Parietal lobe (tissue), 2 donors: ENCODE measurements around the gene SHC3.

DNA sequence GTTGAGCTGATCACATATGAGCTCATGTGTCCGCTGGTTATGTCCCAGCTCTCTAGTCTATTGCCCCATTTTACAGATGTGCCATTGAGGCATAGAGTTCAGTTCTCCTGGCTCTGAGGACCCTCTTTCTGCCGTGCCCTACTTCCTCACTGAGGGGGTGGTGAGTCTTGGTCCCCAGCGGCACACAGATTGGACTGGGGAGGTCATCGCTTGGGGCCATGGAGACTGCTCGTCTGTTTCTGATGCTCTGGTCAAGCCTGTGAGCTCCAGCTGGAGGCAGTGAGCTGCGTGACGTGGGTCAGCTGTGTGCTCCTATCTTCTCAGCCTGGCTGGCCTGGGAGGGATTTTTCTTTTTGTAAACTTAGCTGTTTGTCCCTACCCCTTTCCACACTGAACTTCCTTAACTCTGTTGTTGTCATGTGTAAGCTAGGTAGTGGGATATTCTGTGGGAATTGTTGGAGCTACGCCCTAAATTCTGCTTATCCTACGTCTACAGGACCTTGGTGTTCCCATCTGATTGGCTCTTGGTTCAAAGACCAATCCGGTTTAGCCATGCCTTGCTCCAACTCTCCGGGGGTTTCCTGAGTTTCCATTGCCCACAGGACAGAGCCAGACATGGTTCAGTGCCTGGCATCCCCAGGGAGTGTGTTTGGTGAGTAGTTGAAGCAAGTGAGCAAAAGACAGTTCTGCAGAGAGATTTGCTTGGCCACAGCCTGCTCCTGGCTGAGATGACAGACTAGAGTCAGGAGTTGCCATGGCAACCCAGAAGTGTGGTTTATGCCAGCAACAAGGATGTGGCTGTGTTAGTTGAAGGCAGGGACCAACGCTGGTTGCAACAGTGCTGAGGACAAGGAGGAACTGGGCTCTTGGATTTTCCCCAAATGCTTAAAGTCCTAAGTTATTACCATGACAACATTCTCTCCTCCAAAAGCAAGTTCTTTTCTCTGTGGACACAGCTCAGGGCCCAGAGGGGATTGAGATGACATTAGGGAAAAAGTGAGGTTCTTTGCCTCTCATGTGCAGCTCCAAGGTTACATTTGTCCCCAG, 2.5 kb downstream of the NXNL2 start:
- RAMPAGE, long total RNA = no peak

GRCh38 chr9:88605383-88606000, 70.5 kb downstream of the NXNL2 start:
- RAMPAGE, long total RNA = no peak

GRCh38 chr9:89022211-89023210, 31.2 kb downstream of the S1PR3 start:
- RAMPAGE, long total RNA = no peak

- RAMPAGE, long total RNA = no peak
Measured at GRCh38 chr9:89036221-89036634, 45.0 kb downstream of the S1PR3 start.

- RAMPAGE, long total RNA = no peak
Measured at GRCh38 chr9:89046679-89047234, 55.5 kb downstream of the S1PR3 start.

- RAMPAGE, long total RNA = no peak
Measured at GRCh38 chr9:89153461-89153994, 25.1 kb downstream of the SHC3 start.

GRCh38 chr9:89177196-89178248, 1.1 kb downstream of the SHC3 start:
- RAMPAGE, long total RNA = no peak

- RAMPAGE, long total RNA = no peak
Measured at GRCh38 chr9:89178249-89178915, at the start of gene SHC3. SHC3 (minus strand) TSS chr9:89178818.

- RAMPAGE, long total RNA = no peak
Measured at GRCh38 chr9:89363258-89364441, 45.4 kb downstream of the SECISBP2 start.

- RAMPAGE, long total RNA = no peak
Measured at GRCh38 chr9:89391006-89391583, 72.8 kb downstream of the SECISBP2 start.

GRCh38 chr9:89405793-89406367, 87.6 kb downstream of the SECISBP2 start:
- RAMPAGE, long total RNA = no peak

DNA sequence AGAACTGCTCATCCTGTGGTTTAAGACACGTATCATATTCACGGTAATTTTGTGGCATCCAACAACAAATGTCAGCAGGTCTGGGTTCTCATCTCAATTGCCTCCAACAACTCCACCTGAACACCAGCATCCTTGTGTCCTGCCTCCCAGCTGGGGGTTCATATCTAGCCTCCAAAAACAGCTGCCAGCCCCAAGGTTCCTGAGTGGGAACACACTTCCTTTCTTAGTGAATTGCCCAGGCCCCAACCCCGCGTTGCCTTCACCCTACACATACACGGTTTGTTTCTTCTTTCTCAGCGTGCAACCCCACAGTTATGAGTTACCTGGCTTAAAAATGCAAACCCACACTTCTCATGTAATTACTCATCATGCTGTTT, 77.9 kb downstream of the SEMA4D start:
- RAMPAGE, long total RNA = no peak

DNA sequence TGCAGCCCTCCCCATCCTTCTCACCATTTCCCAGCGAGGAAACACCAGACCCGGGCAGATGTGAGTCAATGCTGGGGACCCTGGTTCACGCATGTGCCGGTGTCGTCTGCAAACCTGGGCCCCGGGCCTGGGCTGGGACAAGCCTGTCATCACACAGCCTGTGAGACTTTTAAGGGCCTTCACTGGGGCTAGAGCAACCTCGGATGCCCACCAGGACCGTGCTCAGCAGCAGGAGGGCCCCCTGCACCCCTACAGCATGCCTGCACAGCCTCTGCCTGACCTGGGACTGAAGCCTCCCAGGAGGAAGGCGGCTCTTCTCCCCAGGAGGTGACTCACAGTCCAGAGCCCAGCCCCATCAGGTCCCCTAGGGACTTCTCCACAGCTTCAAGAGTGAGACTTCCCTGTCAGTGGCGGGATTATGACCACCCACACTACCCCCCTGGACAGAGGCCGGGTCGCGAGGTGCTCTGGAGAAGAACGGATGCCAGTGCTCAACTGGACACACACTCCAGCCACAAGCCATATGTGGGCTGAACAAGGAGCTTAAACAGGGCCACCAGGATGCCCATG, 55.0 kb downstream of the SEMA4D start:
- RAMPAGE, long total RNA = no peak

DNA sequence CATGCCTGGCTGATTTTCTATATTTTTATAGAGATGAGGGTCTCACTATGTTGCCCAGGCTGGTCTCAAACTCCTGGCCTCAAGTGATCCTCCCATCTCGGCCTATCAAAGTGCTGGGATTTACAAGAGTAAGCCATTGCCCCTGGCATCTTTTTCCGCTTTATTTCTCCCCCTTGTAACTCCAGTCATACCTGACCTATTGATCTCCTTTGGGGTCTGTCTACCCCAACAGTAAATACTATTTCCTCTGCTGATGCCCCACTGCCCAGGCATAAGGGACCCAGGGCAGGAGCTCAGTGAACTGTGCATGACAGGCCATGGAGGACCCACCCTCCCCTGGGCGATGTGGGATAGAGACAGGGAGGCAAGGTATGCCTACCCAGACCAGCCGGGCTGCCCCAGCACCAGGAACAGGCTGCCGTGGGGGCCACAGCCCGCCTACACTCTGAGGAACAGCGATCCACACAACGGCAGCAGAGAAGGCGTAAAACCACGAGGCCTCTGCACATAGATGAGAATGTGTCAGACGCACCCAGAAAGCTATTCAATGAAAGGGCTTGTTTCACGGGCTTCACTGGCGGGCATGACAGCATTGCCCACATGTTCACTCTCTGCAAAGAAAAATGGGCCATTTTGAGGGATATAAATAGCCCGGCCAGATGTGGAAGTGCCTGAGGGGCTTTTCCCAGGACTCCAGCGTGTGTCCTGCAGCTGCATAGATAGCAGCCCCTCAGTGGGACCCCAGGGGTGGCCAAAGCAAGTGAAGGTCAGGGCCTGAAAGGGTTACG, 49.6 kb downstream of the SEMA4D start:
- RAMPAGE, long total RNA = no peak

DNA sequence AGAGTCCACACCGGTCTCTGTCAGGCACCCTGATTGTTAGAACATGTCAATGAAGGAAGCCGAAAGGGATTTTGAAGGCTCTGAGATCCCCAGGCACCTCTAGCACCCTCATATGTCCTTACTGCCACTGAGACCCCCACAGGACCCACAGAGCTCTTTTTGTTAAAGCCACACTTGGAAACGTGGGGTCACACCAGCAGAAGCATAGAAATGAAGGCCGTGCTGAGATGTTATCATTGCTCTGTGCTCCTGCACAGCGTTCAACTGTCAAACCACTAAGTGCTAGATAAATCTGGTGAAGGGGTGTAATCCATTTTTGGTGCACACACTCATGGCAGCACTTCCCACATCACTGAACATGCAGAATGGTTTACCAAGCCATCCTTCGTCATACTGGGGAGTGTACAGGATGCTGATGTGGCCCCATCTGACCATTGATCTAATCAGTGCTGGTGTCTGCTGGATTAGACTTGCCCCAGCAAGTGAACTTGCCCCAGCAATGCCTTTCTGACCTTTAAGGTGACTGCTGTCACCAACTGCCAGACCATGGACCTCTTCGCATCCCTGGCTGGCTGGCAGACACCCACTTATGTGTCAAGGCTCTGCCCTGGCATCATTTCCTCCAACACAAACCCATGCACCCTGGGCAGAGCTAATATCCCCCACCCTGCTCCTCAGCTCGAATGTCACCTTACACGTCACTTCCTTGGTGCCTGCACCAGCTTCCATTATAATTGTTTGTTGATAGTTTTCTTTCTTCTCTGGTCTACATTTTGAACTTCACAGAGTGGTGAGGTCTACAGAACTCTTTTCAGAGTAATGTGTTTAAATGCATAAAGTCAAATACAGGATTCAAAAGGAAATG, 4.2 kb upstream of the SEMA4D start:
- RAMPAGE, long total RNA = no peak

GRCh38 chr9:89605291-89605624, 446 bp downstream of the GADD45G start:
- RAMPAGE, long total RNA = no peak

- RAMPAGE, long total RNA = no peak
Measured at GRCh38 chr9:89639168-89640066, 34.6 kb downstream of the GADD45G start.

GRCh38 chr9:89929803-89930710, 325.2 kb downstream of the GADD45G start:
- RAMPAGE, long total RNA = no peak

DNA sequence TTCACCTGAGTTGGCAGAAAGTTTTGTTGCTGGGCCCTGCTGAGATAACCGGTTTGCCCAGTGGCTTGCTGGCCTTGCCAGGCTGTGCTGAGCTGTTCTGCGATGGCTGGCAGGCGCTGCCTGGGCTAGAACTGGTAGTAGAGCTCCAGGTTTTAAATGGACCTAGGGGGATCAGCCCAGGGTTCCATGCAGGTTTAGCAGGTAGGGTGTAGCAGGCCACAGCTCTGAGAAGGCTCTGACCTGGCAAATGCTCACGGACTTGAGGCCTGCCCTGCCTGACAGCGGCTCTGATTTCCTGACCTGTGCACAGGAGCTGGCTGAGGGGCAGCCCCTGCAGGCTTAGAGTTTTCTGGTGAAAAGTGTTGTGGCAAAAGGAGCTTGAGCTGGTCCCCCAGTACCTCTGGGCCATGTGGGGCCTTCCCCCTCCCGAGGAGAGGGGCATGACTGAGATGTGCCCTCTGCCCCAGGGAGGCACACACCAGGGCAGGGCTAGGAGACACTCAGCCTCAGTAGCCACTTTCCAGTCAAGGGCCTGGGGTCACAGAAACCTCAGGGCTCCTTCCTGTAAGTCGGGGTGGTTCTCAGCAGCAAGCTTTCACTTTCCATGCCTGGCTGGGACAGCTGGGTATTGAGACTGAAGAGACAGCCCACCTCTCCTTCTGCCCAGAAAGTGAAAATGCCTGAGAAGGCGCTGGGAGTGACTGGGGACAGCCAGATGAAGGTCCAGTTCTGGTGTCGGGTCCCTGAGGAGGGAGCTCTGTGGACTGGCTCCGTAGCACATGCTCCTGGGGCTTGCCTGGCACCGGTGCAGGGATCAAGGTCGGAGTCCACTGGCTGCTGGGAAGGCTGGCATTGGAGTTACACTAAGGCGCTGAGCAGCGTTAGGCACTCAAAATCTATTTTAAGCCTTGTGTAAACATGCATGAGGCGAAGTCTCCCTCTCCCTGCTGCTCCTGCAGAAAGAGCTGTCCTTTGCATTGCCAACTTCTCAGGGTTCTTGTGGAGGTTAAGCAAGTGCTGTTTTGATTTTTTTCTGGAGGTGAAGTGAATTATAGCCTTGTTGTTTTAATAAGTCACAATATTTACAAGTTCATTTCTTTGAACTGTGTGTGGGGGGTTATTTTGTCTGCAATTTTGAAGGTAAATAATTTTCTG, 394.8 kb downstream of the GADD45G start:
- RAMPAGE, long total RNA = no peak

- RAMPAGE, long total RNA = no peak
Measured at GRCh38 chr9:90433379-90434029, 209.1 kb downstream of the DIRAS2 start.